Testis (tissue), 5 donors: ENCODE measurements around the gene ZNF236.

DNA sequence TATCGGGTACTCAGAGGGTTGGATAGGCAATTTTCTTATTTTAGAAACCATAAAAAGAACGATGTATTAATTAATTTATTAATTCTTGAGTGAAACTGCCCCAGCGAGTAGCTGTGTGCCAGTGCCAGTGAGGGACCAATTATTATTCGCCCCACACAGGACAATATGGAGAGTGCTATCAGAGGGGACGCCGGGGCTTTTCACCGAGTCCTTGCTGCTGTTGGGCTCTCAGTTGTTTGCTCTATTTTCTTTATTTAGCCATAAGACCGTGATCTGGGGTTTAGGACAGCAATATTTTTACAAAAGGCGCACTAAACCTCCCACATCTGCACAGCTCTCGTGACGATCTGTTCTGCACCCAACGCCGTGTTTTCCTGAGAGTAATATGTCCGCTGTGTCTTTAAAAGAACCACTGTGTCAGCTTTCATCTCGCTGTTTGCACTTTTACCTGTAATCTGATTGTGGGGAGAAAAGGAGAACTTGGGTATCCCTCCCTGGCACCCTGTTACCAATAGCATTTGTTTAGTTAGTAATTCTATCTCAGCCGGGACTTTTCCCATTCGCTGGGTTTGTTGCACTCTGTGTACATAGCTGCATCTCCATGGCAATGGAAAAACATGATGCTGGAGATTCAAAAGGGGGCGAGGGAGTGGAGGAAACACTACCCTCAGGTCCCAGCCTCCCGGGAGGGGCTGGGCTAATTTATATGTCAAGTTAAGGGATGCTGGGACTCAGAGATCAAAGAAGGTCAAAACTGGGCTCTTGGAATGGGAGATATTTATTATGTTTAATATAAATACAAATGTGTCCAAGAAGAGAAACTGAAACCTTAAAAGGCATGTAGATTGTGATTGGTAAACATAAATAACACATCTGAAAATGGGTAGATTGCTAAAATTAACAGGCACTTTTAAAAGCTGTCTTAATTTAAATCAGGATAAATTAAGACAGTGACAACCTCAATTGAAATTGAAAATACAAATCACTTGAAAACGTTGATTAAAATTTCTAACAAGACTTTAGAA is 30.2 kb upstream of the ZNF516 start:
- PRO-cap, 3 experiments = peak in 3 of 3 experiments; most common plus-strand start position 634 of the sequence (in 3); most common minus-strand start position 376 of the sequence (in 3)
- RAMPAGE, long total RNA, 2 experiments = no peak in any of the 2 experiments
- RRBS = no CpG with 5 or more reads among the region's 20 CpGs

- PRO-cap, 3 experiments = no peak in any of the 3 experiments
- RAMPAGE, long total RNA, 2 experiments = no peak in any of the 2 experiments
- RRBS = no CpG with 5 or more reads among the region's 9 CpGs
Measured at GRCh38 chr18:76686675-76686921, 135.8 kb upstream of the ZNF236 start.

DNA sequence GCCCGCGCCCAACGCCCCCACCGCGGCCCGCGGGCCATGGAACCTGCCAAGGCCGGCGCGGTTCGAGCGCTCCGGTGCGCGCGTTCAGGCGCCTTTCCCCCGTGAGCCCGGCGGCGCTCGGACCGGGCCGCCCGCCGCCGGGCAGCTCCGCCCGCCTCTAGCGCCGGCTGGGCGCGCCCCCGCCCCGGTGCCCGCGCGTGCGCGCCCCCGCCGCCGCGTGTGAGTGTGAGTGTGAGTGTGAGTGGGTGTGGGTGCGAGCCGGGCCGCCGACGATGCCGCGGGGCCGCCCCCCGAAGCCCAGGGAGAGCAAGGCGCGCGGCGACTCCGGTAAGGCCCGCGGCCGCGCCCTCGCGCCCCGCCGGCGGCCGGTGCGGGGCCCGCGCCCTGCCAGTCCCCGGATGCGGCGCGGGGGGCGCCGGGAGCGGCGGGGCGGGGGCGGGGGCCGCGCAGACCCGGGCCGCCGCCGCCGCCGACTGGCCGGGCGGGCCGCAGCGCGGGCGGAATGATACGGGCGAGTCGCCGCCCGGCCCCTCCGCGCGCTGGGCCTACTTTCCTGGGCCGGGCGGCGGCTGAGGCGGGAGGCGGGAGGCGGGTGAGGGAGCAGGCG is at the start of gene ZNF236:
TSS of gene ZNF236 (plus strand) at position 222 of the 607 bp plus-strand sequence.
- PRO-cap, 3 experiments = peak in 3 of 3 experiments; most common plus-strand start position 577 of the sequence (in 3); most common minus-strand start position 475 of the sequence (in 3)
- RAMPAGE, long total RNA, 2 experiments = start-site peak on the plus strand in 1 of 2 experiments, centred at position 250 of the sequence, 450 reads per replicate
- RRBS = 1% methylated on average over 43 of the region's 110 CpGs

- PRO-cap, 3 experiments = no peak in any of the 3 experiments
- RAMPAGE, long total RNA, 2 experiments = no peak in any of the 2 experiments
- RRBS = no CpG with 5 or more reads among the region's 16 CpGs
Measured at GRCh38 chr18:76976911-76977700, 154.7 kb downstream of the ZNF236 start.

DNA sequence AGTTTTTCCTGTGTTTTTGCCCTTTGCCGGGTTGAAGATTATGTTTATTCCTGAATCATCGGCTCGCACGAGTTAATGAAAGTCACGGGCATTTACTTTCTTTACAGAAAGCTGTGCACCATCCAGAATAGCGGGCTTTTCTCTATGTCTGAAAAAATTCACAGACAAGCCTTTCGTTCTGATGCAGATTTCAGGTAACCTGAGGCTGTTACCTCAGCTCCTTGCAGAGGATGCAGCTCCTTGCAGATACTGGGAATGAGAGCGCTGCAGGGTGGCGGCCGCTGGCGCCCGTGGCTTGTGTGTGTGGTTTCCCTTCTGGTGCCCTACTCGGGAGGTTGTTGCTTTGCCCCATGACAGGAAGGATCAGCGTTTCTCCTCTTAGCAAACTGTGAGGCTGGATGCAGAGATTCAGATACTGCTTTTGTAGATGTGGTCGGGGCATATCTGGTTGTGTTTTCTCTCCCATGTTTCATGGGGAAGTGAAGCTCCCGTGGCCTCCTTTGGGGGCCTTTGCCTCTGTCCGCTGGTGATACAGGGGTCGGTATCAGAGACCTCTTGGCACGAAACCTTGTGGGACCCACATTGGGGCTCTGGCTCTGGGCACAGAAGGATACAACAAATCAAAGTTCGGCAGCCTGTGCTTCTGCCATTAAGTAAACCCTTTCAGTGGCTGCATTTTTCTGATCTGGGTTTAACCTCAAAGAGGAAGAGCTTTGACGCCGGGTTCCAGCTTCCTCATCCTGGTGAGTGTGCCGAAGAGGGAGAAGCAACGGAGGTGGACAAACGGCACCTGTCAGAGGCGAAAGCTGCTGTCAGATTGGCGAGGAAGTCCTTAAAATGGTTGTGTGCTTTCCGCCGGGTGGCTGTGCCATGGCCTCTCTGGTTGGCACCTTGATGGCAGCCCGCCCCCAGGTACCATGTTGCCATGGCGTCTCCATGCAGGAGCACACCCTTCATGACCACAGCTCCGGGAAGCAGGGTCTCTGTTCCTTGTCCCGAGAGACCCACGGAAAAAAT is 127.8 kb downstream of the MBP start:
- PRO-cap, 3 experiments = peak in 1 of 3 experiments; most common plus-strand start position 381 of the sequence (in 1); most common minus-strand start position 303 of the sequence (in 1)
- RAMPAGE, long total RNA, 2 experiments = no peak in any of the 2 experiments
- RRBS = 90% methylated on average over 2 of the region's 34 CpGs

GRCh38 chr18:77016696-77017780 is 115.5 kb downstream of the MBP start:
- PRO-cap, 3 experiments = no peak in any of the 3 experiments
- RAMPAGE, long total RNA, 2 experiments = no peak in any of the 2 experiments
- RRBS = no CpG with 5 or more reads among the region's 31 CpGs

DNA sequence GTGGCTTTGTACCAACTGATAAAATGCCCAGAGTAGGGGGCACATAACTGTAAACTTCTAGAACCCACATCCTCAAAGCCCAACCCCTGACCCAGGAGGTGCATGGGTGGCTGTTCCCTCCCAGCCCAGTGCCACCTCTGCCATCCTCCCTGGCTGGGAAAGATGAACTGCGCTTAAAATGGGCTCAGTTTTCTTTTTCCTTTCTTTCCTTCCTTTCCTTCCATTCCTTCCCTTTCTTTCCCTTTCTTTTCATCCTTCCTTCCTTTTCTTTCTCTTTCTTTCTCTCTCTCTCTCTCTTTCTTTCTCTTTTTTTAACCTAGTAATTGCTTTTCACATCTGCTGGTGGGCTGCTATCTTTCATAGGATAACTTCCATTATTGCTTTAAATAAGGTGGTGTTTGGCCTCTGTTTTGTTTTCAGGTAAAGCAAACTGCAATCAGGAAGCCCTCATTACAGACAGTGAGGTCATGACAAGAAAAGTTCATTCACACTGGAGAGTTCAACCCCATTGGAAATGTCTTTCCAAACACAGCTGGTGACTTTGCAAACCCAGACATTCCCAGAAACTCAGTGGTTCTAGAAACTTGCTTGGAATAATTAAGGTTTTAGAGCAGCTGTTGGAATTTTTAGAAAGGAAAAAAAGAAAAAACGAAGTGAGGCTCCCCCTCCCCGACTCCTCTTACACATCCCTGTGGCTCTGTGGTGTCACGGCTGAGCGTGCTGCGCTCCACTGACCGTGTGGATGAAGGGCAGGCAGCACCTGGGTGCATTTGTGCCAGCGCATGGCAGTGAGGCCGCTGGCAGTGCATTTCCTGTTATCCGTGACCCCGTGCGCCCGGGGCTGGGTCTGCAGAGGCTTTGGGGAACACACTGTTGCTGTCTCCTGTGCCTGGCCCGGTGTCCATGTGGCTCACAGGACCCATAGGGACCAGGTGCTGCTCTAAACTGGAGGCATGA is 77.0 kb downstream of the MBP start:
- PRO-cap, 3 experiments = peak in 1 of 3 experiments; most common plus-strand start position 730 of the sequence (in 1)
- RAMPAGE, long total RNA, 2 experiments = no peak in any of the 2 experiments
- RRBS = 70% methylated on average over 2 of the region's 14 CpGs

DNA sequence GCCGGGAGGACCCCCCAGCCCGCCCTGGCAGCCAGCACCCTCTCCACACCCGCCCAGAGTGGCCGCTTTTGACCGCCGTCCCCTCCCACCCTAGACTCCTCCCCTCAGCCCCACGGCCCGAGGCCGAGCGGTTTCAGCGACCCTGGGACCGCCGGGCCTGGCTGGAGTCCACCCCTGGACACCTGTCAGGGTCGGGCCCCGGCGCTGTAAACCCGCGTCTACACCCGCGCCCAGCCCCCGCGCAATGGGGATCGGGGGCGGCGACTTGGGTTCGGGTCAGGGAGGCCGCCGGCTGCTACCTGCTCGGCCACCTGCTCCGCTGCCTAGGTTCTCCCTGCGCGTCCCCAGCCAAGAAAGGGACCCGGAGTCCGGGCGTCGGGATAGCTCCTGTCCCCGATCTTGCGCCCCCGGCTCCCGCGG is 515 bp downstream of the MBP start:
- PRO-cap, 3 experiments = peak in 3 of 3 experiments; most common plus-strand start position 126 of the sequence (in 2); most common minus-strand start position 92 of the sequence (in 3)
- RAMPAGE, long total RNA, 2 experiments = no peak in any of the 2 experiments
- RRBS = 2% methylated on average over 18 of the region's 41 CpGs

- PRO-cap, 3 experiments = peak in 2 of 3 experiments; most common plus-strand start chr18:78796848 (in 2); most common minus-strand start chr18:78796793 (in 2)
- RAMPAGE, long total RNA, 2 experiments = start-site peak on the plus strand in 2 of 2 experiments, at chr18:78796756-78796918 at its widest, 17 to 24 reads per replicate; start-site peak on the minus strand in 2 of 2 experiments, at chr18:78796705-78796804 at its widest, 35 to 55 reads per replicate
- RRBS = no CpG with 5 or more reads among the region's 49 CpGs
Measured at GRCh38 chr18:78796533-78797136, 183.0 kb upstream of the SALL3 start.

DNA sequence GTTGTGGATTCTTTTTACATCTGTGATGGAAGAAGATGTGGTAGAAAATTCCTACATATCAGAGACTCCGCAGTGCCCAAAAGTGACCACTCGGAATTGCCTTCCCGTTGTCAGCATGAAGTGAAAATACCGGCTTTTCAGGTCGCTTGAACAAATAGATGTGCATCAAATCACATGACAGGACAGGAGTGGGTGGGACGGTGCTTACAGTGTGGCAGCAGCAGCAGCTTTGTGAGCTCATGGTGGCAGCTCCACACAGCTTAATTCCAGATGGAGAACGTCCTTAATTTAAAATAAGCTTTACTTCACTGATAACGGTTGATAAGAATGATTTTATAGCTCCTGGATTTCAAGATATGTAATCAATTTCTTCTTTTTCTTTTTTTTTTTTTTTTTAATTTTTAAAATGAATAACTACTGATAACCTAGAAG is 20.4 kb downstream of the SALL3 start:
- PRO-cap, 3 experiments = no peak in any of the 3 experiments
- RAMPAGE, long total RNA, 2 experiments = no peak in any of the 2 experiments
- RRBS = no CpG with 5 or more reads among the region's 8 CpGs

GRCh38 chr18:79363078-79363585 is 32.6 kb upstream of the NFATC1 start:
- PRO-cap, 3 experiments = no peak in any of the 3 experiments
- RAMPAGE, long total RNA, 2 experiments = no peak in any of the 2 experiments
- RRBS = no CpG with 5 or more reads among the region's 6 CpGs

- PRO-cap, 3 experiments = no peak in any of the 3 experiments
- RAMPAGE, long total RNA, 2 experiments = no peak in any of the 2 experiments
- RRBS = 80% methylated on average over 1 of the region's 28 CpGs
Measured at GRCh38 chr18:79401721-79402349, 6.1 kb downstream of the NFATC1 start.

DNA sequence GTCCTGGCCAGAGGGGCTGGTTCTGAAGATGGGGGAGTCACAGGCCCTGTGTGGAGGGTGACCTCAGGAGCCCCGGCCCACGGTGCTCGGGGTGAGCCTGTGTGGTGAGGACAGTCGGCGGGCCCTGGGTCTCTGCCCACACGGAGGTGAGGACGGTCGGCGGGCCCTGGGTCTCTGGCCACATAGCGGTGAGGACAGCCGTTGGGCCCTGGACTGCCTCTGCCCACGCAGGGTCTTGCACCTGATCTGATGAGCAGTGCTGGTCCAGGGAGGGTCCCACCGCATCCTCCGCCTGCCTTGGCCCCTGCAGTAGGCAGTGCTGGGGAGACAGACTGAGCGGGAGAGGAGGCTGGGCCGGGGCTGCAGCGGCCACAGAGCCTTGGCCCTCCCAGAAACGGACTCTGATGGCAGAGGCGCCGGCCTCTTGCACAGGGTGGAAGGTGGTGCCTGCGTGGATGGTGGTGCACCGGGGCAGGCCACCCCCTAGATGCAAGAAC is 36.5 kb downstream of the NFATC1 start:
- PRO-cap, 3 experiments = no peak in any of the 3 experiments
- RAMPAGE, long total RNA, 2 experiments = no peak in any of the 2 experiments
- RRBS = 93% methylated on average over 7 of the region's 22 CpGs

GRCh38 chr18:79506143-79507428 is 110.9 kb downstream of the NFATC1 start:
- PRO-cap, 3 experiments = peak in 3 of 3 experiments; most common plus-strand start chr18:79507296 (in 3)
- RAMPAGE, long total RNA, 2 experiments = no peak in any of the 2 experiments
- RRBS = 28% methylated on average over 8 of the region's 43 CpGs

DNA sequence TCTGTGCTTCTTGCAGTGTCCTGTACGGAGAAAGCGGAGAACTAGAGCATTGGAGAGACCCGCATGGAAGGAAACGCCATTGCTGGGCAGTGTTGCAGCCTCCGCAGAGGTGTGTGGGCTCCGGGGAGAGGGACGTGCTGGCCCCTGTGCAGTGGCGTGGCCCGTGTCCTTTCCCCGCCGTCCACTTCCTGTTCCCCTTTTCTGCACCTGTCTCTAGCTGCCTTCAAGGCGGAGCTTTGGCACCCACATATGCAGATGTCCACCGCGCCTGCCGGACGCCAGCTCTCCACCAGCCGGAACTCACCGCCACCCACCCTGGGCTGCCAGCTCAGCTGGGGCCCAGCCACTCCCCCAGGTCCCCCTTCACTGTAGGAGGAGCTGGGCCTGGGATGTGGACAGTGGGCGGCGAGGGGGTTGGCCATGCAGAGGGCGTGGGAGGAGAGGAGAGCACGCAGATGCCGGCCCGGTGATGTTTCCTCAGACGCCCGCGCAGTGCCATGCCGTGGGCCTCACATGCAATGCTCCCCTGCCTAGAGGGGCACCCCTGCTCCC is 113.4 kb downstream of the NFATC1 start:
- PRO-cap, 3 experiments = no peak in any of the 3 experiments
- RAMPAGE, long total RNA, 2 experiments = no peak in any of the 2 experiments
- RRBS = no CpG with 5 or more reads among the region's 28 CpGs

- PRO-cap, 3 experiments = no peak in any of the 3 experiments
- RAMPAGE, long total RNA, 2 experiments = no peak in any of the 2 experiments
- RRBS = no CpG with 5 or more reads among the region's 2 CpGs
Measured at GRCh38 chr18:79624569-79624783, 55.1 kb upstream of the CTDP1 start.

DNA sequence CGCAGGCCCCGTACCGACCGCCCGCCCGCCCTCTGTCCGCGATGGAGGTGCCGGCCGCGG is 134 bp downstream of the CTDP1 start:
- PRO-cap, 3 experiments = no peak in any of the 3 experiments
- RAMPAGE, long total RNA, 2 experiments = no peak in any of the 2 experiments
- RRBS = 1% methylated on average over 3 of the region's 11 CpGs

- PRO-cap, 3 experiments = no peak in any of the 3 experiments
- RAMPAGE, long total RNA, 2 experiments = no peak in any of the 2 experiments
- RRBS = no CpG with 5 or more reads among the region's 13 CpGs
Measured at GRCh38 chr18:79685287-79685800, 5.7 kb downstream of the CTDP1 start.

DNA sequence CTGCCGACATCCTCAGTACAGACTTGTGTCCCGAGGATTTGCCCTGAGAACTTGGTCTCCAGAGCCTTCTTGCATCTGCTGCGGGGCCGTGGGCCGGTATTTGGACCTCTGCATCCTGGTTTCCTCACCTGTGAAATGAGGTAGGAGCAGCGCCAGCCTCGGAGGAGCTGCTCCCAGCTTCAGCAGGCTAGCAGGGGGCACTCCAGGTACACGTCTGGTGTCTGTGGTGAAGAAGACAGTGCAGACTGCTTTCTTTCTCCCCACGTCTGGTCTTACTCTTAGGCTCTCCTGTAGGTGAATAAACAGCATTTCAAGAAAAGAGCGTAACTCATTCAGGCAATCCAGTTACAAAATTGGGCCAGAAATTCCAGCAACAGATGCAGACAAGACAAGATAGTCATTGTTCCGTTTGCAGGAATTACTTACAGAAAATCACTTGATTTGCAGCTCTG is 58.7 kb downstream of the CTDP1 start:
- PRO-cap, 3 experiments = no peak in any of the 3 experiments
- RAMPAGE, long total RNA, 2 experiments = no peak in any of the 2 experiments
- RRBS = no CpG with 5 or more reads among the region's 11 CpGs

DNA sequence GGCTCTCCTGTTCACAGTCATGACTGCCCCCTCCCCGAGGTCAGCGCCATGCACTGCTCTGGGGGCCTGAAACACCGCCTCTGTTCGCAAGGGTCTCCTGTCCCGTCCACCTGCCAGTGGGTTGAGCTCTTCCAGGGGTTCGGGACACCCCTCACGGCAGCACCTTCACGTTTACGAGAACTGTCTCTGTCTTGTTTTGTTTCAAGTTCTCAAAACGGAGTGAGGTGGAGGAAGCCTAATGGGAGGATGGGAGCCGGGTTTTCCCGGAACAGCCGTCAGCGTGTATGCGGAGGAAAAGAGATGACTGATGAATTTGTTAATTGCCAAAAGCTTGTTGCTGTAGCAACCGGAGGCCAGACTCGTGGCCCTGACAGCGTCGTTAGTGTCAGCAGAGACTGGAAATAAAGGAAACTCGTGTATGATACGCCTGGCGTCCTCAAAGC is 48.1 kb upstream of the KCNG2 start:
- PRO-cap, 3 experiments = no peak in any of the 3 experiments
- RAMPAGE, long total RNA, 2 experiments = no peak in any of the 2 experiments
- RRBS = 88% methylated on average over 5 of the region's 22 CpGs